NALM6 (cell line): ENCODE measurements around the genes SCAPER and PSTPIP1.

- PRO-cap: no peak
Observed at GRCh38 chr15:75673319-75673981, 25.7 kb downstream of the SNX33 start.

GRCh38 chr15:75711493-75712011 lies 1.1 kb downstream of the CSPG4 start:
- PRO-cap: no peak

- PRO-cap: bidirectional peak, plus-strand start at chr15:75738844, minus-strand start at chr15:75738617
Observed at GRCh38 chr15:75738414-75739504, 14.9 kb downstream of the ODF3L1 start.

- PRO-cap: no peak
Observed at GRCh38 chr15:75824279-75824586, 19.0 kb upstream of the UBE2Q2 start.

DNA sequence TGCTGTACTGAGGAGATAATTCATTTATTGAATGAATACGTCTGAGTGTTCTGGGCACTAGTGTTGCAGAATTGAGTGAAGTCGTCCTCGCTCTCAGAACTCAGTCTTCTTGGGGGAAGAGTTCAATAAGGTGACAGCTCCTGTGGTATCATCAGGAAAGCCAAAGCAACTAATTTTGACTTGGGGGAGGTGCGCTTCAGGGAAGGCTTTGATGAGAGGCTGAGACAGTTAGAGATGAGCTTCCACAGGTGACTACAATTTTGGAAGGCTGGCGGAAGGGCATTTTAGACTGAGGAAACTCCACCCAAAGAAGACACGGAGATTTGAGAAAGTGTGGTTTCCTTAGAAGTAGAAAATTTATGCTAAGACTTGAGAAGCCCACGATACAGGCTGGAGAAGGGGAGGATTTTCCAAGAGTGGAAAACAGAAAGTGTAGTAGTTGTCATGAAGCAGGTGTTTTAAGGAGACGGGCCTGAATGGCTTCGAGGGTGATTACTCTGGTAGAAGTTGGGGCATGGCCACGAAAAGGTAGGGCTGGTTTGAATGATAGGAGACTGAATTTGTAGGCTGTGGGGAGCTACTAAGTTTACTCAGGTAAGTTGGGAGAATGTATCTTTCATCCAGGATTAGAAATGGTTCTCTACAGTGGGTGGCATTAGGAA lies 1.9 kb downstream of the UBE2Q2 start:
- PRO-cap: no peak

DNA sequence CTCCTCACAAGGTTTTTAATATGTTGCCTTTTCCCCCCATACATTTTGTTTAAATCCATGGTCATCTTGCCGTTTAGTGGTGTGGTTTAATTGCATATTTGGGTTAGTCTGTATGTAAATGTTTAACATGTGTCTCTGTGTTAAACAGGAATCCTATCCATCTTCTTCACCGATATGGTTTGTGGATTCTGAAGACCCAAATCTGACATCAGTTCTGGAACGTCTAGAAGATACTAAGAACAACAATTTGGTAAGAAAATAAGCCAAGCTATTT lies 10.9 kb downstream of the UBE2Q2 start:
- PRO-cap: no peak

GRCh38 chr15:76161177-76161619 lies 101.4 kb downstream of the TMEM266 start:
- PRO-cap: no peak

DNA sequence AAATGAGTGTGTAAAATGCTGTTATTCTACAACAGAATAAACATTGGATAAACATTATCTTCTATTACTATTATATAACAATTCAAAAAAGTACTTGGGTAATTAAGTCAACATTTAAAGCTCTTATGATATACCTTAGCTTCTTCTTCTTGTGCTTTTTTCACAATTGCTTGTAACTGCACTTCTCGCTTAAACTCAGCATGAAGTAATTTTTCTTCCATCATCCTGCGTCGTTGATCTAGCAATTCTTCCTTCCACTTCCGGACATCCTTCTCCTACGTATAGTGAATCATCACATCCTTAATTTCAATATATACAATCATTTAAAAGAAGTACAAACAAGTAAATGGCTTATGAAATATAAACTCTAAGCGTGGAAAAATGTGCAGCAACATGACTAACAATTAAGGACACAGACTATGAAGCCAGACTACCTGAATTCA lies 151.4 kb downstream of the SCAPER start:
- PRO-cap: no peak

GRCh38 chr15:76905078-76905709 lies at the start of gene SCAPER:
Gene SCAPER, minus strand, starts transcription at chr15:76905340.
- PRO-cap: bidirectional peak, plus-strand start at chr15:76905490, minus-strand start at chr15:76905330

GRCh38 chr15:76949048-76949783 lies 17.7 kb downstream of the RCN2 start:
- PRO-cap: no peak

GRCh38 chr15:76988998-76989437 lies 5.9 kb upstream of the PSTPIP1 start:
- PRO-cap: no peak

- PRO-cap: no peak
Observed at GRCh38 chr15:76994552-76995814, at the start of gene PSTPIP1. Gene PSTPIP1, plus strand, starts transcription at chr15:76995126.

- PRO-cap: no peak
Observed at GRCh38 chr15:77057689-77058429, 13.1 kb downstream of the TSPAN3 start.

DNA sequence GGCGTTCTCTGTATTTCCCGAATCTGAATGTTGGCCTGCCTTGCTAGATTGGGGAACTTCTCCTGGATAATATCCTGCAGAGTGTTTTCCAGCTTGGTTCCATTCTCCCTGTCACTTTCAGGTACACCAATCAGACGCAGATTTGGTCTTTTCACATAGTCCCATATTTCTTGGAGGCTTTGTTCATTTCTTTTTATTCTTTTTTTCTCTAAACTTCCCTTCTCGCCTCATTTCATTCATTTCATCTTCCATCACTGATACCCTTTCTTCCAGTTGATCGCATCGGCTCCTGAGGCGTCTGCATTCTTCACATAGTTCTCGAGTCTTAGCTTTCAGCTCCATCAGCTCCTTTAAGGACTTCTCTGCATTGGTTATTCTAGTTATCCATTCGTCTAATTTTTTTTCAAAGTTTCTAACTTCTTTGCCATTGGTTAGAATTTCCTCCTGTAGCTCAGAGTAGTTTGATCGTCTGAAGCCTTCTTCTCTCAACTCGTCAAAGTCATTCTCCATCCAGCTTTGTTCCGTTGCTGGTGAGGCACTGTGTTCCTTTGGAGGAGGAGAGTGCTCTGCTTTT lies 84.2 kb upstream of the TSPAN3 start:
- PRO-cap: no peak

DNA sequence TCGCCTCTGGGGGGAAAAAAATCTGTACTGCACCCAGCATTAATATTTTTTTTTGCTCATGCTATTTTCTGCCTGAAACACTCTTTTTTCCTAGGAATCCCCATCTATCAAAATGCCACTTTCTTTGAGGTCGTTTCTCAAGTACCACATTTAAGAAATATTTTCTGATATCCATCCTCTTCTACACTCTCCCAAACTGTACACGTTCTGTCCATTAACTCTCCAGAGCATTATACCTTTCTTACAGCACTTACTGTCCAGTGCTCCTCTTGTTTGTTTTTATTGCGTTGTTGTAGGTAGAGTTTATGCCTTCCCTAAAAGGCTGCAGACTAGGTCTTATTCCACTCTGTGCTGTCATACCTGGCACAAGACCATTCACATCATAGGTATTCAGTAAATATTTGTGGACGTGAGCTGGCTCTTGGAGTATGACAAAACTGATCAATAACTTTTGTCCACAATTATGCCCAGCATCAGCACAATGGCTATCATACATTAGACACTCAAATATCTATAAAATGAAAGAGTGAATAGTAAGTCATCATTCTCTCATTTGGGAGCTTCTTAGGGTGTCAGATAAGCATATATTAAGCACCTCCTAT lies 4.4 kb downstream of the HMG20A start:
- PRO-cap: no peak

DNA sequence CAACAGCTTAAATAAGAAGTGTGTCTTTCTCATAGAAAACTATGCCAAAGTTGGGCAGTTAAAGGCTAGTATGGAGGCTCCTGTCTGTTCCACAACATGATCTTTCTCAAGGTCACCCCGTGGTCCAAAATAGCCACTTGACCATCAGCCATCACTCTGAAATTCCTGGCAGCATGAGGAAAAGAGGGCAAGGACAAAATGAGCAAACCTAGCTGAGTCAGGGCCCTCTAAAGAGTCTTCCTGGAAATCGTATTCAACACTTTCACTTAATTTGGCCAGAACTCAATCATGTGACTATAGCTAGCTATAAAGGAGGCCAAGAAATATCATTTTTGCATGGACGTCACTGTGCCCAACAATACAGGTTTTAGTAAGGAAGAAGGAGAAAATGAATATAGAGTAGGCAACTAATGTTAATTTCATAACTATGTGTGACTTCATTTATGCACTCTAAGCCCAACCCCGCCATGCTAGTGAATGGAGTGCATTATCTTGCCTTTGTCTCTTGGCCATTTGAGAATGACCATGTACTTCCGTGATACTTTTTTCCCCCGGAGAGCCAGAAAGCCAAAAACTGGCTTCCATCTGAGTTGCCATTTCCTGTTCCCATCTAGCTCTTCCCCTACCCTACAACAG lies 66.3 kb downstream of the HMG20A start:
- PRO-cap: no peak

DNA sequence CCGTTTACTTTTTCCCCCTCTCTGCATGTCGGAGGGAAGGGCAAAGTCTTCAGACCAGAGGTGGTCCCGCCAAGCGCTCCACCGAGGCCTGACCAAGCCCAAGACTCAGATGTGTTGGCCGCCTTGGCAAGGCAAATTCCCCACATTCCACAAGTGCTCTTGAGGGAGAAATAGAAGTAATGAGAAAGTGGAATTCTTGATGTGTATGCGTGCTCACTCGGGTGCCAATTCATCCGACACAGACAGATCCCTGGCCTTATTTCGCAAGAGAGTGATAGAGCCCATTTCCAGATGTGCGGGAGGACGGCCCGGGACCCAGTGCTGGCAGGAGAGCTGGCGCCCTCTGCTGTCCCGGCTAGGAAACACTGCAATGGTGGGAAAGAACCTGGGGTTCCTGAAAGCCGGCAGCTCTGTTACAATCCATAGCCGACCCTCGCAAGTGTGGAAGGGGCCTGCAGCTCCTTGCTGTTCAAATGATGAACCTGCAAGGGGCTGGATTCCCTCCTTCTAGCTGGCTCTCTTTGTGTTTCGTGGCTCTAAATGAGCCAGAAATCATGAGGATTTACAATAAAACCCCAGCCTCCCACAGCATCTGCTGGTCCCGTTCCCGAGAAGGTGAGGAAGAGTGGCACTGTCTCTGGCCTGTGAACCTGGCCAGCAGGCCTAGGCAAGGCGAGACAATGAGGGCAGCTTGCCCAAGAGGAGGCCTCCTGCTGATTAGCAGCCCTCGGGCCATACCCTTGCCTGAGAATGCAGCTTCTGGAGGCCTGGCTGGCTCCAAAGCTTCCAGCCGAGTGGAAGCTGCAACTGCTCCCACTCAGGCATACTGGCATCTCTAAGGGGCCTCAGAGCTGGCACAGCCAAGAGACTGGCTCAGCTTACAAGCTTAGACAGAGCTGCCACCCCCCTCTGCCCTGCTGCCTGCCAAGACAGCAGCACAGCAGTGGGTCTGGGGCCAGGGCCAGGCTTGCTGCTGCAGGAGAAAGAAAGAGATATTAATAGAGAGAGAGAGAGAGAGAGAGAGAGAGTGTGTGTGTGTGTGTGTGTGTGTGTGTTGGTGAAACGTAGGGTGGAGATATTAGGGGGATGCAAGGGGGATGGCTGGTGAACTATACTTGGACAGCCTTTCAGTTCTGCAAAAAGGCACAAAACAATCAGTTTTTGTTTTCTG lies 76.4 kb downstream of the HMG20A start:
- PRO-cap: no peak

GRCh38 chr15:77738838-77739547 lies 106.3 kb upstream of the LINGO1 start:
- PRO-cap: no peak

DNA sequence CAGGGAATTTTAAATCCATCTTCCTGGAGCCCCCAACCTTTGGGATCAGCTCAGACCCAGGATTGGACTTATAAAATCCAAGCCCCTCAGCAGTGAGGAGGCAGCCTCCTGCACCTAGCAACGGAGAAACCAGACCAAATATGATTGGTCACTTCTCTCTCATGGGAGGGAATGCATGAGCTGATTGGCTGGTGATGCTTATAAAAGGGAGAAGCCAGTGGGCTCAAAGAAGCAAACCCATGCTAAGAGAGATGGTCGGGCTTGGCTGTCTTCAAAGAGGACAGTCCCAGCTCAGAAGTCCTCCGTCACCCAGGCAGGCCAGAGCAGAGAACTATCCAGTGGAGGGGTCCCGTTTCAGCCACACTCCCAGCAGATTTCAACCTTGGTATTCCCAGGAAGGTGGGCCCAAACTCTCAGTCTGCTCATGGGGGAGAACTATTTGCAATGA lies 203.7 kb upstream of the LINGO1 start:
- PRO-cap: no peak

- PRO-cap: no peak
Observed at GRCh38 chr15:78000640-78001498, 76.6 kb downstream of the TBC1D2B start.